Subcutaneous preadipocyte (primary cell): ENCODE measurements around a stretch of chr4.

DNA sequence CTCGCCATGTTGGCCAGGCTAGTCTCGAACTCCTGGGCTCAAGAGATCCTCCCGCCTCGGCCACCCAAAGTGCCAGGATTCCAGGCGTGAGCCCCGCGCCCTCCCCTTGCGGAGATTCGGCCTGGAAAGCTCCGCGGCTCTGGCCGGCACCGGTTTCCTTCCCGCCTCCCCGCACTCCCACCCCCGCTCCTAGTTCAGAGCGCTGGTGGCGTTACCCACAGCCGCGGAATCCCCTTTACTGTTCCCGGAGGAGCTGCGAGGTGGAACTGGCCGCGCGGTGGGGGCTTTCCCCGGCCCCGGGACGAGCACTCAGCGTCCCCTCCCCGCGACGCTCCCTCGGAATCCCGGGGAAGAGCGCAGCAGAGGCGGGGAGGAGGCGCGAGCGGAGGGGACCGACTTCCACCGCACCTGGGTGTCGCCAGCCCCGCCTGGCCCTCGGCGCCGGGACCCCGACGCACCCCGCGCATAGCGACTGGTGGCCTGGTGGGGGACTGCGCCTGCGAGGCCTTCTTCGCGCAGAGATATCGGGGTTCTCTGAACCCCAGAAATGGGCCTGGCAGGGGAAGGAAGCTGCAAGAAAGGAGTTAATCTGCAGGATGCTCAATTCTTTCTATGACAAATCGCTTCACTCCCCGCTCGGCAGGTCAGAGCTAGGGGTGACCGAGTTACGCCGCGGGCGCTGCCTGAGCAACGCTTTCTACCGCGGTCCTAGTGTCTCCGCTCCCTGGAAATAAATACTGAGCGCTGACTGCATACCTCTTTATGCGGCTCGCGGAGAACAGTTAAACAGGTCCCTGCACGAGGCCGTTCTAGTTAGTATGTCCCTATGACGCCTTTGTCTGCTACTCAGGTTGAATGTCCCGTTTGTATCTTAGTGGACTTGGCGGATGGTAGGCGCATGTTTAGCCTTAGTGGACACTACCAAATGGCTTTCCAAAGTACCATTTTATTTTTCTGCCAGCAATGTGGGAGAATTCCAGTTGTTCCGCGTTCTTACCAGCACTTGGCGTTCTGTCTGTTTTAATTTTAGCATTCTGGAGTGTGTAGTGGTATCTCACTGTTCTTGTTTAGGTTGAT, 14.5 kb upstream of the SLC25A4 start:
- CAGE, long polyA plus RNA = no peak

DNA sequence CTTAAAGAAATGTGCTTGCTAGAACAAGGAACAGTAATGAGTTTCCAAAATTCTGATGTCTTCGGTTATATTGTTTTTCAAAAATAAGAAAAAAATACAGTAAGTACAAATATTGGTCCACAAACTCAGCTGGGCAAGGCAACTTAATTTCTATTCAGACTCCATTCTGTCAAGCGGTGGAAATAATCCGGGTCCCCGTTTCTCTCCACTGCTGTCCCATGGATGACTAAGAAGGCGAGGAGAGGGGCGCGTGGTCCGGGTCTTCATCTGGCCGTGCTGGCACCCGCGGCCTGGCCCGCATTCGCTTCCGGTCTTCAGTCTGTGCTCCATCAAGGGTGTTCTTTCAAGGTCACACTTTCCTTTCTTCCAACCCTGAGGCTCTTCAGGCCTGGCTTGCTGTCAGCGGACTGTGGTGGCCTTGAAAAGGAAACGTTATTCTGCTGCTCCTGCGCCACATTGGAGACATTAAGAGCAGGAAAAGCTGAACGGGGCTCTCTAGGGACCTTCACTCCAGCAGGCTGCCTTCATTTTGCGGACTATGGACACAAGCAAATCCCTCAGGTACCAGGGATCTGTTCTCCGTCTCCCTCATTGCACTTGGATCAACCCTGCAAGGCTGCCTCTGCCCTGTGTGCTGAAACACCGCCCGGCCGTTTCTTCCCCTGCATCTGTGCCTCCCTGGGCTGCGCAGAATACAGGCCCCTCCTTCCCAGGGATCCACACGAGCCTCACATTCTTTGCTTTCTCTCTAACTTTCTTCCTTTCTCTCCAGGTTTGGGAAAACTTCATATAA, 5.8 kb upstream of the SLC25A4 start:
- CAGE, long polyA plus RNA = no peak

DNA sequence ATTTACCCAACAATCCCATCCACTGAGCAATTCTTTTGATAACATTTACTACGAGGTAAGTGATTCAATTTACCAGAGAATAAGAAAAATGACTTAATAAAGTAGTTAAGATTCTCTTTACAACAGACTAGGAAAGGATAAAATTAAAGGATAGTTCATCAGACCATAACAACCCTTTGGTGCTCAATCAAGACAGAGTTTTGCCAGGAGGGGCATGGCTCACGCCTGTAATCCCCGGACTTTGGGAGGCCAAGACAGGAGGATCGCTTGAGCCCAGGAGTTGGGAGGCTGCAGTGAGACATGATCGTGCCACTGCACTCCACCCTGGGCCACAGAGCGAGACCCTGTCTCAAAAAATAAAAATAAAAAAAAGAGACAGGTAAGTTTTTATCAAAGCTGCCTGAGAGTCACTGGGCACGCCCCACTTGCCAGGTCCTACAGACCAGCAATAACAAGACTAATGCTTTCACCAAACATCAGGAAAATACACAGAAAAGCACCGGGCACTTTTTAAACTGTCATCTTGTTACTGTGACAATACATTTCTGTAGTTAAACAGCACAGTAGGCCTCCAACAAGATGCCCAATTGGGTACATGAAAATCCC, 847 bp downstream of the CFAP97 start:
- CAGE, long polyA plus RNA = no peak

DNA sequence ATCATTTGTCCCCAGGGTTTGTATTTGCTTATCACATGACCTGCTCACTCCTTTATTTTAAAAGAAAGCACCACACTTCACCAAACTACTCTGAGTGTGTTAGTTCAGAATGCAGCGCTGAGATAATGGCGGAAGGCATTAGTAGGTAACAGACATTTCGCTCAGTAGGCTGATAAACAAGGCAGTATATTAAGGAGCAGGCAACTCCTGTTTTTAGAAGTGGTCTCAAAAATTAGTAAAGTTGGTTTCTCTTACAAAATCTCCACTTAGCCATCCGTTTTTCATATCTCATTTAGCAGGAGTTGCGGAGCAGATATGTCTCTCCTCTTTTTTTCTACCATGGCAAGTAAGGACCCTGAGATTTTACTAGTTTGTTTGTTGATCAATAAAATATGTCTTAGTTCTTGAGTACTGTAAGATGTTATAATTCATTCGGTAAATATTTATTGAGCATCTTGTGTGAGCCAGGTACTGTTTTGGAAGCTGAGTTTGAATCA, 1.8 kb downstream of the SNX25 start:
- CAGE, long polyA plus RNA = no peak

GRCh38 chr4:185328297-185329082, 67.2 kb downstream of the LRP2BP start:
- CAGE, long polyA plus RNA = no peak

DNA sequence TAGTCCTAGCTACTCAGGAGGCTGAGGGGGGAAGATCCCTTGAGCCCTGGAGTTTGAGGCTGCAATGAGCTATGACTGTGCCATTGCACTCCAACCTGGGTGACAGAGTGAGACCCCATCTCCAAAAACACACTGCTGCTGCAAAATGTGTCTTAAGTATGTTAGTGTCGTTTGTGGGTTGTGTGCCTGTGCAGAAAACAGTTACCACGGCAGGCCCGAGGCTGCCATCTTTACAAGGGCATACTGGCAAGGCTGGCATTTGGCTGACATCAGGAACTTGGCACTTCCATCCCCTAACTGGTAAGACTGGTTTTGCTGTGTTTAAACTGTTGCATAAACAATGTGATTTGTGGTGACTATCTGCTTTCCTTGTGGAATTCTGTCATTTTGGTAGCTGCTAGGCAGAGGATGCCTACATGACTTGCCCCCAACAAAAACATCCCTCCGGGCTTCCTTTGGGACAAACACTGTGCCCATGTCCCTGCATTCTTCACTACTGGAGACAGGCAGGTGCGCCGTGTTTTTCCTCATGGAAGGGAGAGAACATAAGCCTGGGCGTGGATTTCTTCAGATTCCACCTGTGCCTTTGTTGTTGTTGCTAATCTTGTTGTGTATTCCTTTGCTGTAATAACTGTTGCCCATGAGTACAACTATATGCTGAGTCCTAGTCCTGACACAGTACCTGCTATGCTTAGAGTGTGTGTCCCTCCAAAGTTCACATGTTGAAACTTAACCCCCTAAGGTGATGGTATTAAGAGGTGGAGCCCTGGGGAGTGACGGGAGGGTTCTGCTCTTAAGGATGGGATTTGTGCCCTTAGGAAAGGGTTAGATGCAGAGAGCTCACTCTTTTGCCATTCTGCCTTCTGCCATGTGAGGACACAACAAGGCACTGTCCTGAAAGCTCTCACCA, 12.1 kb downstream of the LRP2BP start:
- CAGE, long polyA plus RNA = no peak

DNA sequence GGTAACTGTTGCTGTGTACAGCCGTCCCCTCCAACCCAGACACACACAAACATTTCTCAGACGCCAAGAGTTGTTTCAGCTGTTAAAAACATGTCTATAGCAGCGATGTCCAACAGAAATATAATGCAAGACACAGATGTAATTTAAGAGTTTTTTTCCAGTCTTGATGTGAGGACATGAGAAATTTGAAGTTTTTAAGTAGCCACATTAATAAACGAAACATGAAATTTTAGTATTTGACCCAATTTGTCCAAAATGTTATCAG, 601 bp downstream of the ANKRD37 start:
- CAGE, long polyA plus RNA = no peak

GRCh38 chr4:185576484-185577213, 41.3 kb upstream of the PDLIM3 start:
- CAGE, long polyA plus RNA = no peak

DNA sequence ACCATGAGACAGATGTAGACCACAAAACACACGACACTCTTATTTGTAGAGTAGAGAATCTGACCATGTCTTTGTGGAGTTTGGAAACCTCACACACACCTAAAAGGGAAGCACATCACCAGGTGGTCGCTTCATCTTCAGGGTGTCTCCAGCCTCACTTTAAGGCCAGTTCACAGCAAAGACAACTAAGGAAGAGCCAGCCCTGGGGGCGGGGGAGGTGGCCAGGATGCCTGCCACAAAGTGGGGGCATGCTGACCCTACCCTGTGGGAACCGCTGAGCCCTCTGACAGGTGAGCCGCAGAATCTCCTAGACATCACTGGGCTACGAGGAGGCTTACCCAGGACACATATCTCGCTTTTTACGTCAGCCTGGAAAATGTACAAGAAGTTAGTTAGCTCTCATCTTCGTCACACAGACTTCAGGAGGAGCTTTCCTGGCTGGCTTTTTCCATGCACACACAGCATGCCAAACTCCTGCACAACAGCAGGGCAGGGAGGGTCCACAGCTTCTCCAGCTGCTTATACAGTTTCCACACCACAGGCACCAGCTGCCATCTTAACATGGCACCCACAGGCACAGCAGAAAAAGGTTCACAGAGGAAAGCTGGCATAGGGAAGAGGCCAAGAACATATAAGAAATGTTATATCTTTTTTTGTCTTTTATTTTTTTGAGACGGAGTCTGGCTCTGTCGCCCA, 64.5 kb upstream of the PDLIM3 start:
- CAGE, long polyA plus RNA = no peak

DNA sequence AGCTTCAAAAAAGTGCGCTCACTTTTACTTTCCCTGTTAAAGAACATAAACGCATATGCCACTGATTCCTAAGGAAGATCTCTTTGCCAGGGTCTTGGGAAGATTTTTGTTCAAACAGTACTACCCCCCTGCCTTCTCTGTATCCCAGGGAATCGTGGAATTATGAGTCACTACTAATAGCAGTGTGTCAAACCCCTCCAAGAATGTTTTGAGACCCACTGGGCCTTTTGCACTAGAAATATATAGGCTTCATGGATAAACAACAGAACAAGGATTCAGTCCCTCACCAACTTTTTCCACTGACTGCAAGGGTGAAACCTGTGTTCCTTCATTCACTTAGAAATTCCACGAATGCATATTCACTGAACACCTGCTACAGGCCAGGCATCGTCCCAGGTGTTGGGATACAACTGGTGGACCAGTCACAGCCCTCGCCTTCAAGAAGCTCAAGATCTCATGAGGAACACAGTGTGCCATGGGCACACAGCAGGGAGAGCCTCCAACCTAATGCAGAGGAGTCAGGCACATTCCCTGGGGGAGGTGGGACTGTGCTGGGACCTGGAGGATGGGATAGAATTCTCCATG, 107.4 kb upstream of the PDLIM3 start:
- CAGE, long polyA plus RNA = no peak

GRCh38 chr4:185651085-185651806, 115.9 kb upstream of the PDLIM3 start:
- CAGE, long polyA plus RNA = no peak

DNA sequence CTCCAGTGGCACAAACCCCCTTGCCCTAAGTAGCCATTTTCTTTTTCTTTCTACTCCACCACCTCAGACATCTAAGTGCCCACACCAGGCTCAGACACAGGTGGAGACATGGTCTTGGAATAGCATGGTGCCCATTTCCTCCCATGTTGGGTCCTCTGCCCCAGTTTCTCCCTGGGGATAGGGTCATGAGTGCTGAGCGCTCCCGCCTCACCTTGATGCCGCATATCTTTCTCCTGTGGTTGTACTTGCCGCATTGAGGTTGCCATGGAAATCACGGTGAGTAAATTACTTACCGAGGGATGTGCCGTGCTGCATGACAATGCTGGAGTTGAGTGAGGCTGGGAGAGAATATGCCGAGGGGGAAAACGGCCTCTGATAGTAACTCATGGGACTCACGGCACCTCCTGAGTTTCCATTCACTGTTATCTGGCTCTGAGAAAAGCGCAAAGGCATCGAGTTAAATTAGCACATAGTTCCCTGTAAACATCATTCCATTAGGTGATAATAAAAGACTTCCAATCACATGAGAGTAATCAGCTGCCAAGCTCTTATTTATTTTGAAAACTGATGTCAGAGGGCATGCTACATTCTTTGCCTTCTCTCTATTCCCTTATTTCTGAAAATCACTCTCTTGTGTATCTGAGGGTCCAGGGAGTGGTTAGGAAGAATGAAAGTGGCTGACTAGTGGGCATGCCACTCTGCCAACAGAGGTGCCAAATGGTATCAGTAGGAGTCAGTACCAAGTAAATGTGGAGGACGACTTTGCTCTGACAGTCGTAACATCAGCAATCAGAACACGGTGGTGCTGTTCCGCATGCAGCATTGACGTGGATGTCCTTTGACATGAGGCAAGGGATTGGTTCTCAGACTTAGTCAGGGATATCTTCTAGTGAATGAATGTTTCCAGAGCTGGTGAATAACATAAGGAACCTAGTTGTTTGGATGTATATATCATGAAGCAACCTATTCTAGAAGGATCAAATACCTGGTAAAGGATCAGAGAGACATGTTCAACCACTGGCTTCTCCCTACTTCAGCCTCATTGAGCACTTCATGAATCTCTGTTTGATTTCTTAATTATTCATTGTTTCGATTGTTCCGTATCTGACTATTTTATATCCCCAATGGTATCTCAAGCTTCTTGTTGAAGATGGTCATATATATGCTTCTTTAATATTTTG, 126.9 kb upstream of the PDLIM3 start:
- CAGE, long polyA plus RNA = no peak

DNA sequence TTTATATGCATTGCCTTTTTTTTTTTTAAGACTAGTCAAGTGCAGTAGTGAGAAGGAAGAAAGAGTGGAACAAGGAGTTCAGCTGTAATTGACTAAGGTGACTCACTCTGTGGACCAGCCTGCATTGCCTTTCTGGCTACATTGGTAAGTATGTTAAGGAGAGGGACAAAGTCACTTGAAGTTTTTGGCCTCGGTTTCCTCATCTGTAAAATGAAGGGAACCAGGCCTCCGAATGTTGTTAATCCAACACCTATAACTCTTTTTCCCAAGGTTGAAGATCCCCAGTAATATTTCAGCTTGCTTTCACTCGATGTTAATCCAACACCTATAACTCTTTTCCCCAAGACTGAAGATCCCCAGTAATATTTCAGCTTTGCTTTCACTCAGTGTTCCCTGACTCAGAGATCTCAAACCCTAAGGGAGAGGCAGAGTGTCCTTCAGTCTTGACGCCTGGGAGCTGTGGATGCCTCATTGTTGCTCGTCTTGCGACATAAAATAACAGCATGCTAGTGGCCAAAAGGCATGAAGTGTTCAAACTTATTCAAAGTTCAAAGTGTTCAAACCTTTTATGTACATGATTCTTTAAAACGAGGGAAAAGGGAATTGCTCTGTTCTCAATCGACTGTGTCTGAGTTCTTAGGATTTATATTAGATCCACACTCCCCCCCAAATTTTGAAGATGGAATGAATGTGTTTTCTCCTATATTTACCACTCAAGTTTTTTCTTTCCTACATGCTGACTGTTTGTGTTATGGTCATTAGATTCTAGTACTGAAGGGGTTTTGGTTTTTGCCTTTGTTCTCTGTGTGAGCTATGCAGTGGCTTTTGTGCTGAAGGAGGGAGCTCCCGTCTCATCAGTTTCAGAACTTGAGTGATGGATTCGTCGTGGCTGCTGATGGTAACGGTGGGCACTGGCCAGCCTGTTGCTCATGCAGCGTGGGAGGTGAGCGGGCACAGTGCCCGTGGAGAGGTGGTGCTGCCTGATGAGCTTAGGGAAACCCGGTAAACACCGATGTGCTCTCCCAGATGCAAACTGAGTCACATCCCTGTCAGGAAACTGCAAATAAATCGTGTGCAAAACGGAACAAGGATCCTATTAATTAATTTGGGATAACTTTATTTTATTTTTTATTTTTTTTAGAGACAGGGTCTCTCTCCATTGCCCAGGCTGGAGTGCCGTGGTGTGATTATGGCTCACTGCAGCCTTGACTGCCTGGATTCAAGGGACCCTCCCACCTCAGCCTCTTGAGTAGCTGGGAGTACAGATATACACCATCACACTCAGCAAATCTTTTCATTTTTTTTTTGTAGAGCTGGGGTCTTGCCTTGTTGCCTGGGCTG, 101.7 kb downstream of the SORBS2 start:
- CAGE, long polyA plus RNA = no peak

GRCh38 chr4:185809029-185810389, 2.5 kb downstream of the SORBS2 start:
- CAGE, long polyA plus RNA = no peak

- CAGE, long polyA plus RNA = no peak
These were observed 37.5 kb upstream of the SORBS2 start for GRCh38 chr4:185849377-185850088.

- CAGE, long polyA plus RNA = no peak
These were observed 24.3 kb upstream of the CYP4V2 start for GRCh38 chr4:186166876-186167594.

GRCh38 chr4:186638377-186638967, 83.1 kb upstream of the MTNR1A start:
- CAGE, long polyA plus RNA = no peak

- CAGE, long polyA plus RNA = no peak
These were observed 47.1 kb downstream of the FAT1 start for GRCh38 chr4:186676460-186677026.

DNA sequence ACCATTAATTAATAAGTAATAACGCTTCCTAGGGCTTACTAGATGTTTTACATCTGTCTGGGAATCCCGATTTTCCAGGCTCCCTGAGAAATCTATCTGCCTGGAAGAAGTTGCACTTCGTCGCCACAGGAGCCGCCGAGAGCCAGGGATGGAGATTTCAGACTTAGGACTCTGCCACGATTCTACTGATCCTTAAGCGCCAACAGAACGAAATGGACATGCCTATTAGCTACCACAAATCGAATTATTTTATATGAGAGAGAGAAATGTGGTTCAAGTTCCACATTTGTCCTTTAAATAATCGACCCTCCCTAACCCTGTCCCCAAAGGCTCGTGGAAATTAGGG, 1.8 kb upstream of the FAT1 start:
- CAGE, long polyA plus RNA = no peak

DNA sequence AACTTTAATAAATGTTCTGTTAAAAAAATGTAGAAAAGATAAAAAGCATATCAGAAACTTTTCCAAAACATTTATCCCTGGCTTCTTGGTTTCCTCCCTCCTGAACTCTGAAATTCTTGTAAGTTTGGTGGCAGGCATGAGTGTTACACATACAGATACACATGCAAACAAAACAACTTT, 177.2 kb upstream of the FAT1 start:
- CAGE, long polyA plus RNA = no peak